ENCODE measurements around a stretch of chr20.

GRCh38 chr20:63876578-63877104, 11.6 kb downstream of the TPD52L2 start:
- PRO-cap, result no peak

GRCh38 chr20:63878762-63879306, 13.8 kb downstream of the TPD52L2 start:
- PRO-cap, result no peak

DNA sequence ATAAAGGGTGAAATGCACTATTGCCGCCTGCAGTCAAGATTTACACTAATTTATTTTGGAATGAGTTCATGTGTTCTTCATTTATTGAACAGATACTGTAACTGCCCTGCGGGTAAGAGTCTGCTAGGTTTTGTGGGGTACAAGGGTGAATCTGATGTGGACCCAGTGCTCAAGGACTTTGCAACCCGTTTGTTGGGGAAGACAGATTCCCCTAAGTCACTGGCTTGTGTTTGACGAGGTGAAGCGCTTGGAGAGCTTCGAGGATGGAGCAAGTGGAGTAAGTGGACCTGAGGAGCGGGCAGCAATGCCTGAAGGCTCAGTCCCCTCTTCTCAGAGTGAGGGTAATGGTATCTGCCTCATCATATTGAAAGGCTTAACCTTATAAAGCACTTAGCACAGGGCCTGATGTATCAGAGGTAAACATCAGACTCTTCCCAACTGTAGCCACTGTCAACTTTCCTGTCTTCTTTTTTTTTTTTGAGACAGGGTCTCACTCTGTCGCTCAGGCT, 2.4 kb upstream of the DNAJC5 start:
- PRO-cap, result no peak

GRCh38 chr20:63914845-63915360, 20.0 kb downstream of the DNAJC5 start:
- PRO-cap, result no peak

- PRO-cap, result bidirectional peak, plus-strand start at chr20:63974189, minus-strand start at chr20:63973929
Observed at GRCh38 chr20:63973339-63974455, 4.0 kb upstream of the ZNF512B start.

- PRO-cap, result no peak
Observed at GRCh38 chr20:64024182-64024734, 11.7 kb upstream of the C20orf204 start.

- PRO-cap, result no peak
Observed at GRCh38 chr20:64048443-64049055, 890 bp downstream of the SOX18 start.

DNA sequence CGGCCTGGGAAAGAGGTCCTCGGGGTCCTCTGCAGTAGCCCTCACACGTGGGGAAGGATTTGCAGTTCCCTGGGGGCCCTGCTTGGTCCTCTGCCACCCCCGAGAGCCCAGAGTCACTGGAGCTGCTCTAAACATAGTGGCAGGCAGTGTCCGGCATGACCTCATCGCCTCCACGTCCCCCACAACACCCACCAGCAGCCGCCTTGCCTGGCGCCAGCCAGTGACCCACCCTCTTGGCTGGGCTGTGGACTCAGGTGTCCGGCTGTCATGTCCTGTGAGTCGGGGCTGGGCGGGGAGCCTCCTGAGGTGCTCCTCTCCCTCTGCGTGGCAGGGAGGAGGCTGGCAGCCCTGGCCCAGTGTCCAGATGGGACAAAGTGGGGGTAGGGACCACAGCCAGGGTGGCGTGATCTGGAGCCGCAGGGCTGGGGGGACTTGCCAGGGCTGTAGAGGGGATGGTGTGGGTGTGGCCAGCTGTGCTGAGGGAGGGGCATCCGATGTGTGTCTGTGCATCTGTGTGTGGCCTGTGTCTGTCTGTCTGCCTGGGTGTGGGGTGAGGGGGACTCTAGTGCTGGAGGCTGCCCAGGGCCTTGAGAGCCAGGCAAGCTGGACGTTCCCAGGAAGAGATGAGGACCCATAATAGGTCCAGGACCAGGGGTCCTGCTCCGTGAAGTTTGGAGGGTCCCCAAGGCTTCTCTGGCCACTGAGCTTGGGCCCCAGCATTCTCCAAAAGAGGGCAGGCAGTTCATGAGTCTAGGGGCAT, 2.2 kb upstream of the SOX18 start:
- PRO-cap, result bidirectional peak, plus-strand start at position 363 of the sequence, minus-strand start at position 135 of the sequence

- PRO-cap, result no peak
Observed at GRCh38 chr20:64066719-64067386, 3.9 kb downstream of the TCEA2 start.

DNA sequence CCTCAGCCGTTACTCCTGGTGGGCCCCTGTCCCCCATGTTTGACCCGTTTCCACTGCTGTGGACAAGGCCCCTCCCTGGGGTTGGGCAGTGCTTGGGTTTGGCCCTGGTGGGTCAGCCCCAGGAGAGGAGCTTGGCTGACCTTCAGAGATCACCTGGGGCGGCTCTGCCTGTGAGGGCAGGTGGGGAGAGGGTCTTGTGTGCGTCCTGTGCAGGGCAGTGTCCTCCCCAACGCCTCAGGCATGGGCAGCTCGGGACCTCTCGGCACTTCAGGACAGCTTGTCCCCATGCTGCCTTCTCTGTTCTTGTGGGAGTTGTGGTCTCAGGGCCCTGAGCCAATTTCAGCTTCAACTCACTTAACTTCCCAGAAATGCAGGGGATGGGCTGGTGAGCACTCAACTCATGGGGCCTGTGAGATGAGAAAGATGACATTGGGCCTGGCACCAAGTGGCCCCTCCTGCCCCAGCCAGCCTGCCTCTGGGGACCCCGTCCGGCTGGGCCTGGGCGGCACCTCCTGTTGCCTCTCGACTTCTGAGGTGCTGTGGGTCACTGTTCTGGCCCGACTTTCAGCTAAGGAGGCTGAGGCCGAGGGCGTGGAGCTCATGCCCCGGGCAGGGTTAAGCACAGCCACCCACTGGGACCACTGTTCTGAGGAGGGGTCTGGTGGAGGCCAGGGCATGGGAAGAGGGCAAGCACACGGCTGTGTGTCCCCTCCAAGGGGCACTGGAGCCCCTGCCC, 6.8 kb downstream of the RGS19 start:
- PRO-cap, result no peak

- PRO-cap, result no peak
Observed at GRCh38 chr20:64077705-64078625, 1.4 kb downstream of the RGS19 start.

GRCh38 chr20:64212687-64213094, 42.9 kb upstream of the PCMTD2 start:
- PRO-cap, result no peak

DNA sequence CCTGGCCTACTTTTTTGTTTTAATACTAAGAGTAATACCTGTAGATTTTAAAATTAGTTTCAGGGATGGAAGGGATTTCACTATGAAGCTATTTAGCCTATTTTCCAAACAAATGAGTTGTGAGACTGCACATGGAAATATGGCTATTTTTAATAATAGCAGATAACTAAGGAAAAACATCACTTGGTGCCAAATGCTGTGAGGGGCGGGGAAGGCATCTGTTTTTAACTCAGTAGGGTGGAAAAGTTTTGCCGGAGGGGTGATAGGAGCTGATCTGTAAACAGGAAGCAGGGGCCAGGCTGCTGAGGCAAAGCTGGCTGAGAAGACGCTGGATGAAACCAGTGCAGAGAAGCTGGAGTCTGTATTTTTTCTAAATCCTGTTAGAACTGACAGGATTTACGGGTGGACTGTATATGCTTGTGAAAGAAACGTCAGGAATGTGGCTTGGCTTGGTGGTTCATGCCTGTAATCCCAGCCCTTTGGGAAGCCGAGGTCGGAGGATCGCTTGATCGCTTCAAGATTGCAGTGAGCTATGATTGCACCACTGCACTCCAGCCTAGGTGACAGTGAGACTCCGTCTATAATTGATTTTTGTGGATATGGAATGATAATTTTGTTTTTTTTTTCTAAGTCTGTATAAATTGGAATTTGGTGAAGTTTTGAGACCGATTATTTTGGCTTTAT, 5.6 kb downstream of the PCMTD2 start:
- PRO-cap, result no peak

DNA sequence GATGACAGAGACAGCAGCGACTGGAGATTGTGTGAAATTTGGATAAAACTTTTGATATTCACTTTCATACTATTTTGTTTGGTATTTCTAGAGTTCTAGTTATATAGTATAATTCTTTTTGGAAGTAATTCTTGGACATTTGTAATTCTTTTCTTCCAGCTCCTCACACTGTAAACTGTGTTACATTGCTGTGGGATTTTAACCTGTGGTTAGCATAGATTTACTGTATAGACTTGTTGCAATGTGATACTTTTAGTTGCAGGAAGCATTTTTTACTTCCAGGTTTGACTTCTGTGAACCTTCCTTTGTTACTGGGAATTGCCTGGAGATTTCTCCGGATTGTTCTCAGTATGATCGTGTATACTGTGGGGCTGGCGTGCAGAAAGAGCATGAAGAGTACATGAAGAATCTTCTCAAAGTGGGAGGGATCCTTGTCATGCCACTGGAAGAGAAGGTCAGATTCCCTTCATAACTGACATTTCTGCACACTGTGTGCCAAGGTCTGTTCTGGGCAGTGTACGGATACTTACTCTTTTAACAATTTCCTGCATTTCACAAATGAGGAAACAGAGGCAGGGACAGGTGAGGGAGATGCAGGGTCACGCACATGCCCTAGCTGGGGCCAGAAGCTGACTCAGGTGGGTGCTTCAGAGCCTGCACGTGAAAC, 9.6 kb downstream of the PCMTD2 start:
- PRO-cap, result no peak

GRCh38 chr20:64316427-64317175, 61.1 kb downstream of the PCMTD2 start:
- PRO-cap, result no peak

Measured in fallopian tube (tissue), 1 donor.